Endometrial microvascular endothelial cells (primary cell): ENCODE data around the gene PRDM4.

GRCh38 chr12:105485190-105485697 is 154.8 kb downstream of the C12orf75 start:
- RAMPAGE, long total RNA, result no peak

GRCh38 chr12:105658265-105658931 is 327.9 kb downstream of the C12orf75 start:
- RAMPAGE, long total RNA, result no peak

DNA sequence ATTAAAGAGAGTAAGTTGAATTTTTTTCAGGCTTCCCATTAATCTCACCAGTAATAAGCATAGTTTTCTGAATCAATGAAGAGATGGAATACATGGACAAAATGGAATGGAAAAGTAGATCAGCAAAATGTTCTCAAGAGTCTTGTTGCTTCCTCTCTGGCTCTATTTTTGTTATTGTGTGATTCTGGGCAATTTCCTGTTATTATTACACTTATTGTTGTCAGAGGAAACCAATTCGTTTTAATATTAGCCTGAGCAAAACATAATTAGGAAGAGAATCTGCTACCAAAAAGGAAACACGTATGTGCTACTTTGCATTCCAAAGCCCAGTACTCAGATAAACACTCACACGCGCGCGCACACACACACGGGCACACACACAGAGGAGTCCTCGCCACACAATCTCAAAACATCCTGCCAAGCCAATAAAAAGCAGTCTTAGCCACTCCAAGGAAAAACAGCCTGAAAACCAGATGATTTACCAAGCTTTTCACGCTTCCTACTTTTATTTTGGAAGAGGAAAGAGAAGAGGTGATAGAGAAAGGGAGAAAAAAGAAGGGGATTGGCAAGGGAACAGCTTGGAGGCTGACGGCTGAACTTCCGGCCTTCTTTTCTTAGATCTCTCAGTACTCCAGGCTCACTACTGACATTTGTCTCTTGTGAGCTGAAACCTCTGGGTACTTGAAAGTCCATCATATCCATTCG is 400.7 kb downstream of the NUAK1 start:
- RAMPAGE, long total RNA, result no peak

DNA sequence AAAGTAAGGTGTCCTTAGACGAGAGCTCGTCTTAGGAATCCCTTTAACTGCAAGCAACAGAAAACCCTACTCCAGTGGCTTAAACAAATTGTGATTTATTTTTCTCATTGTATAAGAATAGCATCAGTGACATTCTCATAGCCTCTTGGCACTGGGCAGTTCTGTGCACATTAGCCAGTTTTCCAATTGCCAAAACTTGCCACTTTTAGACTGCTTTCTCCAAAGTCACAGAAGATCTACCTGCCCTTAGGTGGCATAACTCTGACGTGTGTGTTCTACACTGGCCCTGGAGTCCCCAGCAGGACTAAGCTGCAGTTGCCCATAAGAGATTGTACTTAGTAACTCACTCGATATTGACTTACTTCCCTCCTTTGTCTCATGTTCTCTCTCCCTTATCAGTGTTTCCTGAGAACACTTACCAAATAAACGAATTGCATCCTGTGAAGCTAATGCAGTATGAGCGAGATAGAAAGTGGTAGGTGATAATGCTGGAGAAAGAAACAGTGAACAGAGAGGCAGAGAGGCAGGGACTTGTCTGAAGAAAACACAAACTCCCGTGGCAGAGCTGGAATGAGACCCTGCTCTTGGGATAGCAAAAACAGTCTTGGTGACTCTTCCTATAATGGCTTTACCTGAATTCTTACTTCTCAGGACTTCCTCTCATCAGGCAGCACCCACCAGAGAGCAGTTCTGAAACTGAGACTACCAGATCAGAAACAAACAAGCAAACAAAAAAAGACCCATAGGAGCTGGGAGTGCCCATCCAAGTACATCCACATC is 117.2 kb downstream of the NUAK1 start:
- RAMPAGE, long total RNA, result no peak

- RAMPAGE, long total RNA, result no peak
Observed at GRCh38 chr12:106022431-106022994, 116.2 kb downstream of the NUAK1 start.

GRCh38 chr12:106070099-106070552 is 68.6 kb downstream of the NUAK1 start:
- RAMPAGE, long total RNA, result no peak

GRCh38 chr12:106078533-106079155 is 60.1 kb downstream of the NUAK1 start:
- RAMPAGE, long total RNA, result no peak

DNA sequence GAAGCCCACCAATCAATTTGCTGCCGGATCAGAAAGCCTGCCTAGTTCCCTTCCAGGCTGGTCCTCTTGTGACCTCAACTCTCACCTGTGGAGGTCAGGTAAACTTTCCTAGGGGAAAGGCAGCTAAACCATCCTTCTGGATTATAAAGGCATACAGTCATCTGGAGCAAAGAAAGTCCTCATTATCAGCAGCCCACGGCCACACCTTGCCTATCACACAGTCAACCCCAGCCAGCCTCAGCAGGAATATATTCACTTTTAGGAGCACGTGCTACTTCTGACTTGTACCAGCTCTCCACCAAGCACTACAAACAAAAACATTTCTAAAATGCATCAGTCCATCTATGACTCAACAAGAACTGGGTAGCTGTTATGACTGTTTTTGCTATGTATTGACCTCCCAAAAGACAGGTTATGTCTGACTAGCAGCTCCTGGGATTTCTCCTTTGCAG is 31.3 kb downstream of the NUAK1 start:
- RAMPAGE, long total RNA, result no peak

GRCh38 chr12:106149156-106149355 is 10.3 kb upstream of the NUAK1 start:
- RAMPAGE, long total RNA, result no peak

GRCh38 chr12:106248241-106248830 is 516 bp upstream of the CKAP4 start:
- RAMPAGE, long total RNA, result no peak

DNA sequence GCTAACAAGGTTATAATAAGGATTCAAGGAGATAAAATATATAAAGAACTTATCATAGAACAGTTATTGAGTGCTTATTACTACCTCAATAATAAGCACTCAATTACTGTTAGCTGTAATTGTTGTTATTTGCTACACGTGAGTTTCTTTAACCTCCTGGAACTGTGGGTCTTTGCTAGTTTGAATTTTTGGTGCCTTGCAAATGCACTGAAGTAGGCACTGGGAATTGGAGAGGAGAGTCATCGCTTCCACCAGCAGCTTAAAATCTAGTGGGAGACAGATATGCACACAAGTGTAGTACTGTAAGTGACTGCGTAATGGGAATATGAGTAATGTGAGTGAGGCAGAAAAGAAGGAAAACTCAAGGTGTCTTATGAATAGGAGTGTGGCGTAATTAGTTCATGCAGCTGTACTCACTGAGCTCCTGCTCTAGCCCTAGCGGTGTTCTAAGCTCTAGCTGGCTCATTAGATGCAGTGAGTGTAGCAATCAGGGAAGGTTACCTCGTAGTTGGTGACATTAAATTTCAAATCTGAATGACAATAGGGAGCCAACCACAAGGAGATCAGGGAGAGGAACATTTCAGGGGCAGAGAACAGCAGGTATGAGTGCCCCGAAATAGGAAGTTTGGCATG is 2.8 kb downstream of the TCP11L2 start:
- RAMPAGE, long total RNA, result no peak

GRCh38 chr12:106493539-106494070 is 89.2 kb upstream of the RFX4 start:
- RAMPAGE, long total RNA, result no peak

DNA sequence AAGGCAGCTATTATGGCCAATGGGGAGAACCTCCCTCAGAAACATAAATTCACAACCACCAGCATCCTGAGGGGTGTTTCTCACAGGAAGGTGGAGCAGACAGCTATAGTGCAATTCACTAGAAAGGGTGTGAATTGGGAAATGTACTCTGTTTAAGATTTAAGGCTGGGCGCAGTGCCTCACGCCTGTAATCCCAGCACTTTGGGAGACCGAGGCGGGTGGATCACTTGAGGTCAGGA is 85.5 kb upstream of the CRY1 start:
- RAMPAGE, long total RNA, result no peak

DNA sequence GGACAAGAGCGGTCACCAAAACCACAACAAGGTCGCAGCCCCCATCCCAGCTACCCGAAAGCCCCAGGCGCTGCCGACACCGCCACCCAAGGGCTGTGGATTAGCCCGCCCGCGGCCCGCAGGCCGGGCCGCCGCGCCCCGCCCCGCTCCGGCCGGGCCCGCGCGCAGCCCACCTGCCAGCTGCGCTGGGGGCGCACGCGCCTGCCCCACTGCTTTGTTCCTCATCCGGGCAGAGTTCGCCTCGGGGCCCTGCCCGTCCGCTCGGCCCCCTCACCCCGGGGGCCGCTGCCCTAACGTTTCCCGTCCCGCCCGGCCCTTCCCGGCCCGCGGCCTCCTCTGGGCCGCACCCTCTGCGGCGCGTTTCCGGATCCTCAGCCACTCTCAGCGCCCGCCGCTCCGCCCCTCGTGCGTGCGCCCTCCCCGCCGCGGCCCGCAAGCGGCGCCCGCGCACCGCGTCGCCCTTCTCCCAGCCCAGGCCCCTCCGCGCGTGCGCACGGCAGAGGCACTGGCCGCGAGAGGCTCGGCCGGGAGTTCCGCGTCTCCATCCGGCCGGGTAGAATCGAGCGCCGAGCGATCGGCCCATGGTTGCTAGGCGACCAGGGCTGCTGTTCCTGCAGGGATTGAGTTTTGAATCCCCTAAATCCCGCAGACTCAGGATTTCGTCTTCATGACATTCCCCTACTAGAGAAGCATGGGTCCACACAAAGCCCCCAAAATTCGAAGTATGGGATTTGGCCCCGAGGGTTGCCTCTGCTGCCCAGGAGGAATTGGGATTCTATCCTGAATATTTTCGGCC is at the start of gene PRDM4:
TSS of gene PRDM4 (minus strand) at position 354 of the 796 bp plus-strand sequence.
- RAMPAGE, long total RNA, result start-site peak on the minus strand centred at position 324 of the sequence, 68 bp wide, 129 and 306 reads in 2 replicates

DNA sequence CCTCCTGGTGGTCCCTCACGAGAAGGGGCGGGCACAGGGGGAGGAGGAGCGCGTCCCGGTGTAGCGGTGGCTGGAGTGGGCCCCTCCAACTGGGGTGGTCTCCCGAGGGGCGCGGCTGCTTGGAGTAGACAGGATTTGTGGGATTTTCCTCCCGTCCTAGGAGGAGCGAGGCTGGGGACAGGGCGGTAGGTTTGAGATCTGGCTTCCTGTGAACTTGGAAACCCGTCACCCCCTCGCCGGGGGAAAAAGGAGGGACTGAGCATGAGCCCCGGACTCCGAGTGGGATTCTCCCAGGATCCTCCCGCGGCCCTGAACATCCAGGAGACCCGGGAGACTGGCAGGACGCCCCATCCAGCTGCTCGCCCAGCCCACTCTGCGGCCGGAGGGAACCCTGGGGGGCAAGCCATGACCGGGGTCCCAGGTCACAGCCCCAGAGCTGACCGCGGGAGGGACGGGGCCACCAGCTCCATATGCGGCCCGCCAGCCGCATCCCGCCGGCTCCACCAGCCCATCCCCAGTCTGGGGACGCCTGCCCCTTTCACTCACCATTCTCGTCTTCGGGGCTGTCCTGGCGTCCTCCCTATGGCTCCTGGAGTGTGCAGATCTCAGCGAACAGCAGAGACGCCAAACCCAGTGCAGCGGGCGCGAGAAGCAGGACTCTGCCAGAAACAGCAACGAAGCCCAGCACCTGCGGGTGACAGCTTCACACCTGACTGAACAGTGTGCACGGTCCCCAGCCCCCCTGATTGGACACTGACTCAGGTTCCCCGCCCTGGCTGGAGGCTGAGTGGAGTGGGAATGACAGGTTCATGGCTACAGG is 71.1 kb downstream of the ASCL4 start:
- RAMPAGE, long total RNA, result no peak

DNA sequence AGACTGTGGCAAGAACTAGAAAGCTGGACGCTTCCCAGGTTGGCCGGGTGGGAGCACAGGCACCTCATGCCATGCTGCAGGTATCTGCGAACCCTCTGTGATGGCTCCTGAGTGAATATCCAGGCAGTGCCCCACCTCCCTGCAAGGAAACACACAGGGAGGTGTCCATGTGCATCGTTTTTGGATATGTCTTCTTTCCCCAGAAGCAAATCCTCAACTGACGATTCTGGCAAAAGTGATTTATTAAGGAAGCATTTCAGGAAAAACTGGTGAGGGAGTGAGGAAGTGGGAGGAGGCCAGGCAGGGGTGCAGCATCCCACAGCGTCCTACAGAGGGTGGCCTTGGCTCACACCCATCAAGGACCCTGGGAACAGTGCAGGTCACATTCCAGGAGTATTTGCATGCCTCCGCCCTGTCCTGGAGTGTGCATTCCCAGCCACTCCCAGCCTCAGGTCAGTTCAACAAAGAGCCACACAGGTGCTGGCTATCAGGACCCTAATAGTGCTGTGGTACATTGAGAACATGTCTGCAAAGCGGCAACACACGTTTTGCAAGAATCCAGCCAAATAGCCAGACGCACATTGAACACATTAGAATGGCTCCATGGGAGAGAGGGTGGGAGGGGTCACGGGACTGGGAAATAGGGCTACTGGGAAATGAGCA is 36.8 kb downstream of the CMKLR1 start:
- RAMPAGE, long total RNA, result no peak

DNA sequence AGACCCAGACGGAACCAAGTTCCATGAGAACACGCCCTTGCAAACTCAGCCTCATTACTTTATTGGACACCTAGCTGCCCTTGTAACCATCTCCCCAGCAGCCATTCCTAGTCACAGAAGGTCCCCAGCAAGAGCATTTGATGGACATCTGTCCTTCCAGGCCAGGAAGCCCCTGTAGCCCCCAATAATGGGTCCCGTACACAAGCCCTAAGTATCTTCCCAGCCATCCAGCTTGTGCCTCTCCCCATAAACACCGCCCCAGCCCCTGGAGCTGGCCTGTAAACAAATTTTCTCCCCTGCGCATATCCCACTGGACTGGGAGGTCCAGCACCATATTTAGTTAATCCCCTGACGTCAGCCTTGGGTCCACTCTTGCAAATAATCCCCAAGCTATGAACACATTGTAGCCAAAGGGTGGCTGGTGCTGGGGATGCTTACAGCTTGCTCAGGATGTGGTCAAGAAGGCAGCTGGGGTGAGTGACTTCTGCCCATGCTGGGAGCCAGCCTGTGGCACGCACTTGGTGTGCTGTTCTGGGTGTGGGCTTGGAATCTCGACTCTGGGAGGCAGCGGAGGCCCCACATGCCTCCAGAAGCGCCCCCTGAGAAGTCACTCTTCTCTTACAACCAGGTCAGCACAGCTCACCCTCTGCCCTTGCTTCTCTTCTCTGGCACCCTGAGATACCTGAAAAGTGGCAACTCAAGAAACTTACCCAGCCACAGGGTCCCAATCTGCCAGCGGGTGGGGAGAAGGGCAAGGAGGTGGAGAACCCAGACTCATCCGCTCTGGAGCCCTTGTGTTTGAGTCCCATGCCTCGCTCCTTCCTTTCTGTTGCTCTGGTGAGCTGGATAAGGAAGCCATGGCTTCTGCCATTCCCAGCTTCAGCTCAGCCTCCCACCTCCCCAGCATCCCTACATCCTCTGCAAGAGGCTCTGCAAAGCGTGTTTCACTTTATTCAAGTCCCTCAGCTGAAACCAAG is 32.0 kb downstream of the CMKLR1 start:
- RAMPAGE, long total RNA, result no peak

GRCh38 chr12:108455784-108456092 is 59.3 kb upstream of the FICD start:
- RAMPAGE, long total RNA, result no peak

GRCh38 chr12:108520183-108521518 is 5.6 kb downstream of the FICD start:
- RAMPAGE, long total RNA, result no peak

DNA sequence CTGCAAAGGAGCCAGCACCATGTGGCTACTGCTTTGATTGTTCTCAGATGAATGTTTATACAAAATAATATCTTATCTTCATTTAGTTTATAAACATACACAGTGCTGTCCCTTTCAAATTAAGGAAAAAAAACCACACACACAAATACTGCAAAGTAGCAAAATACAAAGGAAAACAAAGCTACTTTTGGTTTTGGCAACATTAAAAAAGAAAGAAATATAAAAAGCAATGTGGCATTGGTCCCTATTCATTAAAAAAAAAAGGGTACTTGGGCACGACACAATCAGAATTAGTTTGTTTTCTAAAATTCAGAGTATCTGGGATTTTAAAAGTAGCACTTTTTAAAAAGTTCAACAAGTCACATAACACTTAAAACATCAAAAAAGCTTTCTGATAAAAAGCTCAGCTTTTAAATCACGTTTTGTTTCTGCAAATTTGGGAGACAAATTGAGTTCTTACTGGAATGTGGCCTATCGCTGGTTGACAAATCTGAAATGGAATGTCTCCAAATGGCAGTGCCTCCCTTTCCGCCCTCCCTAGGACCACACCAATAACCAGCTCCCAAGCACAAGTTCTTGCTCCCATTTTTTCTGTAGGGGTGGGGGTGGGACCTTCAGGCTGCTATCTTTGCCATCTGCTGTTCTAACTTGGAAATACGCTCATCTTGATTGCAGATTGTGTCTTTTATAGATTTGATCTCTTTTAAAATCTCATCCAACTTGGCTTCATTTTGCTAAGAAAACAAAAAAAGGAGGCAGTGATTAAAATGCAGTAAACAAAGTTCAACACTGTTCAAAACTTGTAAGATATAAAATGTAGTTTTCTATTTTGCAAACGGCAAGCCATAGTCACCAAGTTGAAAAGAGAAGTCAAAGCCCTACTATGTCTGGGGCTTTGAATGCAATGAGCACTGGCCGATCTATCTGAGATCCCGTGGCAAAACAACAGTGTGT is 13.4 kb upstream of the SELPLG start:
- RAMPAGE, long total RNA, result no peak